Karpas-422 (cell line): ENCODE measurements around a stretch of chr2.

DNA sequence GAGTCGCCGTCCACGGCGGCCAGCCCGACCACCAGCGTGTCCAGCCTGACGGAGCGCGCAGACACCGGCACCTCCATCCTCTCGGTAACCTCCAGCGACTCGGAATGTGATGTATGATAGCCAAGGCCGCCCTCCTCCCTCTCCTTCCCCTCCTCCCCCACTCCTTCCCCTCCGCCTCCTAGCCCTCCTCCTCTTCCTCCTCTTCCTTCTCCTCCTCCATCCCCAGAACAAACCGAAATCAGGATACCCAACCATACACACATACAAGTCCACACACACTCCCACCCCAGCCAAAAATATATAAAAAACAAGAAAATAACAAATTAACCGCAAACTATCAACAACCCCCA is 3.1 kb downstream of the SIX3 start:
- PRO-cap, result no peak
- RAMPAGE, long total RNA, result no peak

GRCh38 chr2:45332556-45333189 is 278.4 kb downstream of the SRBD1 start:
- PRO-cap, result no peak
- RAMPAGE, long total RNA, result no peak

GRCh38 chr2:45498638-45499169 is 112.4 kb downstream of the SRBD1 start:
- PRO-cap, result no peak
- RAMPAGE, long total RNA, result no peak

DNA sequence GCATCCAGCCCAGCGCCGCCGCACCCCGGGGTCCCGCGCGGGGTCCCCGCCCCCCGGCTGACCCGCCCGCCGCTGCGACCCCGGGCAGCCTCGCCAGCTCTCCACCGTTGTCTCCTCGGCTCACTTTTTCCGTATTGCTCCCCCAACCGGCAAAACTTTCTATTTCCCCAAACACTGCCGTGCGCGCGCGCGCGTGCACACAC is 710 bp upstream of the PRKCE start:
- PRO-cap, result bidirectional peak, plus-strand start outside the sequence, minus-strand start at position 136 of the sequence
- RAMPAGE, long total RNA, result no peak

DNA sequence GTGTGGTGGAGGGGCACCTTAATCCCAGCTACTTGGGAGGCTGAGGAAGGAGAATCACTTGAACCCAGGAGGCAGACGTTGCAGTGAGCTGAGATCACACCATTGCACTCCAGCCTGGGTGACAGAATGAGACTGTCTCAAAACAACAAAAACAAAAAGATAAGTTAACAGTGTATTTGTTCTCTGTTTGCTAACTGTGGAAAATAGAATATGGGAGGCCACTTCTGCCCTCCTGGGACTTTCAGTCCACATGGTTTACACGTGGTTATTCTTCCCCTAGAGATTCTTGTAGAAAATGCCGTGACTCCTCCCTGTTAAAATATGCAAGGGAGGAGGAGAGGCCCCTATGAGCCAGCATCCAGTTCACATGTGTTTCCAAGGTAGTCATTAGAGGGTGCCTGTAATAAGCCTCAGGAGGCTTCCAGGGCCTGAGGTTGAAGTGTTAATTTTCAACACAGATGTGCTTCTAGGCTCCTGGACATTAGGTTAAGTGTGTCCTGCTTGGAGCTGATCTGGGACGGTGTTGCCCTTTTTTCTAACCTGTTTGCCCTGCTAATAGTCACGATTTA is 71.6 kb downstream of the PRKCE start:
- PRO-cap, result no peak
- RAMPAGE, long total RNA, result no peak

- PRO-cap, result bidirectional peak, plus-strand start at chr2:45728870, minus-strand start at chr2:45728510
- RAMPAGE, long total RNA, result no peak
Measured at GRCh38 chr2:45728269-45729207, 77.1 kb downstream of the PRKCE start.

GRCh38 chr2:45839429-45839694 is 187.9 kb downstream of the PRKCE start:
- PRO-cap, result no peak
- RAMPAGE, long total RNA, result no peak

- PRO-cap, result no peak
- RAMPAGE, long total RNA, result no peak
Measured at GRCh38 chr2:45872064-45872858, 220.8 kb downstream of the PRKCE start.

- PRO-cap, result no peak
- RAMPAGE, long total RNA, result no peak
Measured at GRCh38 chr2:46024998-46025424, 272.2 kb upstream of the EPAS1 start.

DNA sequence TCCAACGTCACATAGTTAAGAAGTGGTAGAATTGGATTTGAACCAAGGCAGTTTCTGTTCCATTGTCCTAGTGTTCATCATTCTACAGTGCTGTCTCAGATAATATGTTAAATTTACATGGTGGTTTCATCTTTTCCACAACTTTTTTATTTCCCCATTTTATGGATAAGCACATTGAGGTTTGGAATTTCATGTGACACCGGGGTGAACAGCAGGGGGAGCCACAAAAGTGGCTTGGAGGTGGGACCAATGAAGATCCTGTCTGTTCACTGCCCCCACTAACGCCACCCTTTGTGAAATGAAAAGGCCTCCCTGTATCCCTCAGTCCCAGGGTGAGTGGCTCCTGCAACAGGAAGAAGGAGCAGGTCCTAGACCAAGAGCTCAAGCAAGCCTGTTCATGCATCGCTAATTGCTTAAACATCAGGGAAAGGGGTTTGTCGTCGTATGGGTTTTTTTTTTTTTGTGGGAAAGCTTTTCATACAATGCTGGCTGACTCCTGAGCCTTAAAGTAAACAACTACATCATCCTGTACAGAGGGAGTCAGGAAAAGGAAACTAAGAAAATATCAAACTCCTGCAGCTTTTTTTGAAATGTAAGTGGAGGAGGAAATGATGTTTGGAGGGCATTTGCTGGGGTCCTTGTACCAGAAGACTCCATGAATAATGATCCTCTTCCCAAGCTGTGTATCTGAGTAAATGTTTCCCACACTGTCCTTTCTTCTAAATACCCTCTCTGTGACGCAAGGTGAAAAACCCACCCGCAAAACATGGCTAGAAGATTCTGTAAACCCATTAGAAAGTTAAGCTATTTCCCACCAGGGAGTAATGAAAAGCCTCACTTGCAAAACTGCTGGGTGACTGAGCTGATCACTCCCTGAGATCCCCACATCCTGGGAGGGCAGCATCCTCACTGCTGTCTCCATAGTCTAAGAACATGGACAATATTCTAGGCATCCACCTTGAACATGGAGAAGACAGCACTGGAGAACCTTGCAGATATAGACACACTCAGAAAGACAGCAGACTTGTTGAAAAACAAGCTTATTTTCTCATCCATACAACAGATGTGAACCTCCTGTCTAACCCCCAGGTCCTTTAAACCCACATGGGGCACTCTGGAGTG is 267.6 kb upstream of the EPAS1 start:
- PRO-cap, result no peak
- RAMPAGE, long total RNA, result no peak

- PRO-cap, result no peak
- RAMPAGE, long total RNA, result no peak
Measured at GRCh38 chr2:46097583-46098288, 199.5 kb upstream of the EPAS1 start.

- PRO-cap, result no peak
- RAMPAGE, long total RNA, result no peak
Measured at GRCh38 chr2:46299259-46299496, 2.0 kb downstream of the EPAS1 start.

DNA sequence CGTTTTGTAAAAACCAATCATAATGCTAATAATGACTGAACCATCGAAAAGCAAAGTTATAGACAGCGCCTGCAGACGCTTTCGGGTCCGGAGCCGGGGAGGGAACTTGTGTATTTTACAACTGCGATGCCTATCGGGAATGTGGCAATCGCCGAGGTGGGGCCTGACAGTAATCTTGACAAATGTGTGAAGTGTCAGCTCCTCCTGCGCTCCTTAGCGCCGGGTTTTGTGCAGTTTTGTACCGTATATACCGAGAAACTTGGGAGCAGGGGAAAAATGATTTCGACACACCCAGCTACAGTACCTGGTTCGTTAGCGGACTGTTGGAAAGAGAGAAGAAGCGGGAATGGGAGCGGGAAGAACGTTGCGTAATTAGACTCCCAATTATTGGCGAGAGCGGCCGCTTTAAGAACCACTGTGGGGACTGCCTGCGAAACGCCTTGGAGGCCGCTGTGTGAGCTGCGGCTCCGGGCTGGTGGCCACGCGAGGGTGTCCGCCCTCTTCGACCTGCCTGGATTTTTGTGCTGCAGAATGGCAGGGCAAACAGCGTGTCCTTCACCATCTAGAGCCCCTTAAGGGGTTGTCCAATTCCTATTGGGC is 2.4 kb downstream of the EPAS1 start:
- PRO-cap, result no peak
- RAMPAGE, long total RNA, result no peak

- PRO-cap, result no peak
- RAMPAGE, long total RNA, result no peak
Measured at GRCh38 chr2:46388213-46388754, 91.1 kb downstream of the EPAS1 start.

- PRO-cap, result no peak
- RAMPAGE, long total RNA, result no peak
Measured at GRCh38 chr2:46497757-46498307, 44.5 kb upstream of the RHOQ start.

DNA sequence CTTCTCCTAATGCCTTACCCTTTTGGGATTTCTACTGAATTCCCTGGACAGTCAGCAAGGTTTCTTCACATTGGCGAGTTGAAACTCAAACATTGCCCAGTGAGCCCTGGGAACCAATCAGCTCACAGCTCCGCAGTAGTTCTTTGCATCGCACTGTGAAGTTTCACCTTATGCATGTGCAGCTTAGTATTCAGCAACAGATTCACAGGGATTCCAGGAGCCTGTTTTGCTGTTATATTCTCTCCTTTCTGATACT is 7.6 kb upstream of the RHOQ start:
- PRO-cap, result no peak
- RAMPAGE, long total RNA, result no peak

GRCh38 chr2:46540371-46541032 is 1.8 kb upstream of the RHOQ start:
- PRO-cap, result no peak
- RAMPAGE, long total RNA, result no peak

GRCh38 chr2:46583402-46583770 is 33.5 kb downstream of the PIGF start:
- PRO-cap, result no peak
- RAMPAGE, long total RNA, result no peak

DNA sequence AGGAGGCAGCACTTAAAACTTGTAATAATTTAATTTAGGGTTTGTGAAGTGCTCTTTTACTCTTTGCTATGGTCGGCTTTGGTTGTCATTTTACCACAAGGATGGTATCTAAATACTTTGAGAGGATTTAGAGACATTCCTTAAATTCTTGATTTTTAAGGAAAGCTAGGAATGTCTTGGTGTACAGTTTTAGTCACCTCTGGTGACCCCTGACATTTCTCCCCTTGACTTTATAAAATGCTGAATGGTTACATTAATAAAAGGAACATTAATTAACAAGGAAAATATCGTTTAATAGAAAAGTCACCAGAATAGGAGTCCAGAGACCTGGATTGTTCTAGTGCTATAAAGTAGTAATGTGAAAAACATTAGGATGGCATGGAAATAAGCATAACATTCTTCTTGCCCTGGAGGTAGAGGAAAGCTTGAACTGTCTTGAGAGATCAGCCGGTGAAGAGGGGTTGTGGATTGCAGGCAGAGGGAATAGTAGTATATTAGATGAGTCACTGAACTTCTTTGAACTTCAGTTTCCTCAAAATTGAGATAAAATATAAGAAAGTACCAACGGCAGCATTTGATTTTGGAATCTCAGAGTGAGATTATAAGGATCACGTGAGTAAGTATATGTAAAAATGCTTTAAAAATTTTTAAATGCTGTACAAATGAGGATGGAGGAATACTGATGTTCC is 7.4 kb downstream of the SOCS5 start:
- PRO-cap, result no peak
- RAMPAGE, long total RNA, result no peak

DNA sequence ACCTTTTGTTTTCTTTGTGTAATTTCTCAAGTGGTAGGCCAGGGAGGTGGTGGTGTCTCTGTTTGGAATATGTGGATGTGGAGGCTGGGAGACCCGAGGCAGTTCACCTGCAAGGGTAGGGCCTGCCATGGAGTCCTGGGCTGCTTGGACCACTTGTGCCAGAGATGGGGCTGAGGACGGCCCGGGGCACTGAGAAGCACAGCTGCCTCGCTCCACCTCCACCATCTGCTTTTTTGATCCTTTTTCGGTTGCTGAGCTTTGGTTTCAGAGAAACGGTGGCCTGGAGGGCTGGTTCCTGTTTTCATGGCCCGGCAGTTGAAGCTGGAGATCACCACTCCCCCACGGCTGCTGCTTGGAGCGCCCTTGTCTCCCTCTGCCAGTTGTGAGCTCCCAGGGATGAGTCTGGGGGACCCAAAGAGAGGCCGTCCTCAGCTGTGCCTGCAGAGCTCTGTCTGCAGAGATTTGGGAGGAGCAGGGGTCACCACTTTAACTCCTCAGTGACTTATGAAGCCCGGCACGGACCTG is 42.1 kb downstream of the TTC7A start:
- PRO-cap, result bidirectional peak, plus-strand start at position 324 of the sequence, minus-strand start at position 235 of the sequence
- RAMPAGE, long total RNA, result no peak